ENCODE measurements around a stretch of chr11.

DNA sequence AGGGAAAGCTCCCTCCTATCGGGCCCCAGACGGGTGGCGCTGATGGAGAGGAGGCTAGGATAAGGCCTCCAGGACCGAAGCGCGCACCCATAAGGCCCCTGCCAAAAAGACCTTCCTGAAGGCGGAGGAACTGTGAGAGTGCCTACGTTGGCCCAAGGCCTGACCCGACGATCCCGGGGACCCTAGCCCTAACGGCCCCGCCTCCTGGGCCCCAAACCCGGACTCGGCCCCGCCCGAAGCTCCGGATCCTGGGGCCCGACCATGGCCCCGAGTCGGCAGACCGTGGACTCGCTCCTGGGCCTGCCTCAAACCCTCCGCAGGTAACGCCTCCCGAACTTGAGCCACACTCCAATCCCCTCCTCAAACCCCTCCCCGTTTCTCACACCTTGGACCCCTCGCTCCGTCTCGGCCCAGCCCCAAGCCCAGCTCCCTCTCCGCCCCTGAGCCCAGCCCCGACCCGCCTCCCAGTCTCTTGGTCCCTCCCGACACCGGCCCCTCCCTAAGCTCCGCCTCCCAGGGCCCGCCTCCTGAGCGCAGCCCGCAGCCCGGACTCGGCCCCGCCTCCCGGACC is 46.6 kb upstream of the DEFB108B start:
- RRBS: 4% methylated on average over 4 of the region's 43 CpGs

- RRBS: 3% methylated on average over 3 of the region's 30 CpGs
Observed at GRCh38 chr11:72041273-72042241, 38.8 kb downstream of the NUMA1 start.

GRCh38 chr11:72071896-72072723 is 8.2 kb downstream of the NUMA1 start:
- RRBS: no CpG with 5 or more reads among the region's 6 CpGs

DNA sequence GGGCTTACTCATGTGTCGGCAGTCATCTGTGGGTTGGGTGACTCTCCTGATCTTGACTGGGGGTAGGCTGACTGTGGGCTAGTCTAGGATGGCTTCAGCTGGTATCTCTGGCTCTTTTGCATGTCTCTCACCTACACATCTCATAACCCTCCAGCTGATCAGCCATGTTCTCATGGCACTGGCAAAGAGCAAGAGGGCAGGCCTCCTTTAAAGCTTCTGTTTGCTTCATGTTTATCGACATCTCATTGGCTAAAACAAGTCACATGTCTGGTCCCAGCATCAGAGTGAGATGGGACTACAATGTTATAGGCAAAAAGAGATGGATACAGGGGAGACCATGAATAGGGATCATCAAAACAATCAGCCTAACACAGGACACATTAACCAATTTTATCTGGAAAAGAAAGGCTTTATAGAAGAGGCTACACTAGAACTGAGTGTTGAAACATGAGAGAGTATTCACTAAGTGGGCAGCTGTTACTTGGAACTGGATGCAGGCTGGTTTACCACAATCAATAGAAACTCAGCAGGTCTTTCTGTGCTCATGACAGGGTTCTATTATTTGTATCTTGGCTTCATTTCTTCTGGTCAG is 5.2 kb downstream of the LRRC51 start:
- RRBS: no CpG with 5 or more reads among the region's 2 CpGs

GRCh38 chr11:72111561-72111900 is 964 bp downstream of the ANAPC15 start:
- RRBS: no CpG with 5 or more reads among the region's 2 CpGs

GRCh38 chr11:72162817-72163188 is 27.3 kb downstream of the FOLR3 start:
- RRBS: no CpG with 5 or more reads among the region's 6 CpGs

- RRBS: 75% methylated on average over 1 of the region's 7 CpGs
Observed at GRCh38 chr11:72233419-72233733, 8.8 kb downstream of the INPPL1 start.

- RRBS: no CpG with 5 or more reads among the region's 8 CpGs
Observed at GRCh38 chr11:72233860-72234614, 9.5 kb downstream of the INPPL1 start.

DNA sequence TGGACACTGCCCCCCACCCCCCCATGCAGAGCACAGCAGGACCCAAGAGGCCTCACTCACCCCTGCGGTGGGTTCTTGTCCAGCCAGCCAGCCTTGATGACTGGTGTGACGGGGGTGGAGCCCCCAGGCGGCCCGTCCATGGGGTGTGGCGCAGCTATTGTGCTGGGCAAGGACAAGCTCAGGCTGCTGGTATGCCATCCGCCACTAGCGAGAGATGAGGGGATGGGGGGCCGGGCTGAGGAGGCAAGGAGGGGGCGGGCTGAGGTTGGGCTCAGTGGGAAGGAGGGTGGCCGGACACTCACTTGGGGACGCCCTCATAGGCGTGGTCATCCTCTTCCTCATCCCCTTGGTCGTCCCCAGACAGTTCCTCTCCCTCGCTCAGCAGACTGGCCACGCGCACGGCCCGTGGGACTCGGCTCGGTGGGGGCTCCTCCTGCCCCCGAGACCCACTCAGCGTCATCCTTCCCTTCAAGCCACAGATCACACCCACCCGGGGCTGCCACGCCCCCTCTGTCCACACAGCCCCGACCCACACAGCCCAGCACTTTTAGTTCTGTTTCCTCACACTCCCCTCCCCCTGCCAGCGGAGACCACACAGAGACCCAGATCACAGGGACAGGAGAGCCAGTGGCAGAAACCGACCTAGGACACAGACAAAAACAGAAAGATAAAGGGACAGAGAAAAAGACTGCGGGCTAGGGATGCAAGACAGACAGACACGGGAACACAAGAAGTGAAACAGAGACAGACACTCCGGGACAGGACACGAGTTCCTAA is 38.1 kb upstream of the PDE2A start:
- RRBS: no CpG with 5 or more reads among the region's 31 CpGs

GRCh38 chr11:72778705-72779537 is 14.9 kb downstream of the STARD10 start:
- RRBS: no CpG with 5 or more reads among the region's 7 CpGs

DNA sequence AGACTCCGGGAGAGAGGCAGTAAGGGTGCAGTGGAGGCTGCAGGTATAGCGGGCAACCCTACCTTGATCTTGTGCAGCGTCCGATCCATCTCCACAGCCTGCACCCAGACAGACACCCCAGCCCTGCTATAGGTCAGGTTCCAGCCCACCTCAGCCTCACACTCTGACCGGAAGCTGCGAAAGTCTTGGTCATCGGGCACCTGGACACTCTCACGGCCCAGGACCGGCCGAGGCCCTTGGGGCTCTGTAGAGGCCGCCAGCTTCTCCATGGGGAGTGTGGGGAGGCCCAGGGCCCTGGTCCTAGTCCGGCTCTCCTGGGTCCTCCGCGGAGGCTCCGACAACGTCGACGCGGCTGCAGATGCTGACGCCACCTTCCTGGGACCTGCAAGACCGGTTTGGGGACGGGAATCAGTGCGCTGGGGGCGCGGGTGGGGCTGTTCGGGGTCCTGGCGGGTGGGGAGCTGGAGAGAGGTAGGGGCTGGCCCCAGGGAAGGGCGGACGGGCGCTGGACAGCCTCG is 12.9 kb downstream of the STARD10 start:
- RRBS: no CpG with 5 or more reads among the region's 31 CpGs

DNA sequence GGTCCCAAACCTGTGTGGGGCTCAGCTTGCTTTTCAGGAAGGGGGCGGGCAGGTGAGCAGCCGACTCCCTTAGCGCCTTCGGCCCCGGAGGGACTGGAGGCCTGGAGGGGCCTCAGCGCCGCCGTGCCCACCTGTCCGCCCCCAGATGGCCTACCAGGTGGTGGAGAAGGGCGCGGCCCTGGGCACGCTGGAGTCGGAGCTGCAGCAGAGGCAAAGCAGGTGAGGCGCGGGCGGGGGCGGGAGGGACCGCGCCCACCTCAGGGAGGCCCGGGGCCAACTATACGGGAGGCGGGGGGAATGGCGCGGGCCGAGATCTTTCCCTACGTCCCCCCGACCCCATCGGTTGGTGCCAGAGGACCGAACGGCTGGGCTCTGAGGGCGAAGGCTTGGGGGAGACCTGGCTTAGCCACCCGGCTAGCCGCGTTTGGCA is 7.3 kb downstream of the ATG16L2 start:
- RRBS: no CpG with 5 or more reads among the region's 34 CpGs

- RRBS: 88% methylated on average over 4 of the region's 21 CpGs
Observed at GRCh38 chr11:72827965-72829141, 14.1 kb downstream of the ATG16L2 start.

DNA sequence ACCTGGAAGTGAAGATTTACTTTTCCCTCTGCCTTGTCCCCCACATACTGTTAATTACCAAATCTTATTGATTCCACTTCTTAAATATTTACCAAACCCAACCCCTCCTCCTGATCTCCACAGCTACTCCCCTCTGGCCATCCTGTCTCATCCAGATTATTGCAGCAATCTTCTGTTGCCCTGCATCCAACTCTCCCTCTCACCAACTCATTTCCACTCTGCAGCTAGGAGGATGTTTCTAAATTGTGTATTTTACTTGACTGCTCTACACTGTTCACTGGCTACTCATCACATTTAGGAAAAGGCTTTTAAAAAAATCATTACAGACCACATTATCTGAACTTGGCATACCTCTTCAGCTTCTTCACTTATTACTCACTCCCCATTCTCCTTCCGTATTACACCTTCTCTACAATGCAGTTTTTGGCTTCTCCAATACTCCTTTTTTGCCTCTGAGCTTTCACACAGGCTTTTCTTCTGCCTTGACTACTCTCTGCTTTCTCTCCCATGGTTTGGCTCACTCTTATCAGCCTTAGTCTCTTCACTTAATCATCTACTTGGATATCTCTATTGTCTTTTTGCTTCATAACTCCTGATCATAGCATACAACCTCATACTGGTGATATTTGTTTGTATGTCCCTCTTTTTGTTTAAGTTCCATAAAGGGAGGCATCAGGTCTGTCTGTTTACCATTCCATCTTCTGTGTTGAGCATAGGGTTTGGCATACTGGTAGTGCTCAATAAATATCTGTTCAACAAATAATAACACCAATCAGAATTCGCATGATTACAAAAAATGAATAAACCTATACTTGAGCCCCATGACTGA is 118.1 kb downstream of the ATG16L2 start:
- RRBS: no CpG with 5 or more reads among the region's 2 CpGs

DNA sequence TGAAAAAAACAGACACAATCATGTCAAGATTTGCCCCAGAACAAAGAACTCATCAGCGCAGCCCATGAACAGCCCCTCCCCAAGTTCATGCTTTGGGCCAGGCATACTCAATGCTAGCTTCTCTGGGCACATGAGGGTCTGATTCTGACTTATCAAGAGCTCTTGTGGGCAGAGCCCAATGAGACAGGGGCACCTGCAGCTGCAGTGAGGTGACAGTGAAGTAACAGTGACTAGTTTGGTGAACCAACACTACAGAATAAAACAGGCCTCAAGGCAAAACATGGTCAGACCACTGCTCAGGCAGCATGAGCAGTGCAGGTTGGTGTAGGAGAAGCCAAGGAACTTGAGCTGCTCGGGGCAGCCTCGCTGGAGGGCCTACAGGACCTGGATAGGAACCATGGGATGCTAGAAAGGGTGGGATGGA is 10.3 kb upstream of the FCHSD2 start:
- RRBS: no CpG with 5 or more reads among the region's 3 CpGs

DNA sequence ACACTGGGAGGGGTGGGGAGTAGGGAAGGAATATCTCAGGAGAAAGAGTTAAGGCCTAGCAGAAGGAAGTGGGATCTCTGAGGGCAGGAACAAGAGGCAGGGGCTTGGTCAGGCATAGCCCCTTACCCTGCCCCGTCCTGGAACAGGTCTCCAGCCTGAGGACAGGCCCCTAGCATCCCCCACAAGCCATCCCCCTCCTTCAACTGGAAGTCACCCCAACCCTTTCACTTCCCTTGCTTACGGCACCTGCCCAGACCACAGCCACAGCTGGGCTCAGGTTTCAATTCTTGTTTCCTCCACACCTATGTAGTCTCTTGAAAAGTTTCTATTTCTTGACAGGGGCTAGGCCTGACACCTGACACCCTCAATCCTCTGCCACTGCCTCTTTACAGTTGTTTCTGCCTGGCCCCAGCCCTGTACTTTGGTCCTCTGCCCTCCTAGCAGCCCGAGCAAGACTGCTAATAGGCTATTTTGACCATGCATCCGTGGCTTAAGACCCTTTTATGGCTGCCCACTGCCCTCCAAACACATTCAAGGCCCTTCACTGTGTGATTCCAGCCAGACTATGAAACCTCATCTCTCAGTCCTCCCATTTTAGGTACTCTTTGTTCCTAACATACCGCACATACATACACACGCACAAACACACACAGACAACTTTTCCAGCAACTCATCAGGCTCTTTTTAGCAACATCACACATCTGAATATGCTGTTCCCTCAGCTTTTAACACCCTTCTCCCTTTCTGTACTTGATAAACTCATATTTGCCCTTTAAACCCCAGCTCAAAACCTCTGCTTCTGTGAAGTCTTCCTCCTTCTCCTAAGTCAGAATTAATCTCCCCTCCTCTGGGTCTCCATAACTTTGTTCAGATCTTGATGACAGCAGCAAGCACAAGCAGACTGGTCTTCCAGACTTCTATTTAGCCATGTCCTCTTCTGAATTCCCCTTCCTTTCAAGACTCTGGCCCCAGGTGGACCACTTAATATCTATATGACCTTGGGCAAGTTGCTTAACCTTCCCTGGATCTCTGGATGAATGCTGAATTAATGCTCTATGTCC is 11.0 kb upstream of the FCHSD2 start:
- RRBS: no CpG with 5 or more reads among the region's 6 CpGs

GRCh38 chr11:73154133-73154555 is 12.0 kb upstream of the FCHSD2 start:
- RRBS: no CpG with 5 or more reads among the region's 3 CpGs

DNA sequence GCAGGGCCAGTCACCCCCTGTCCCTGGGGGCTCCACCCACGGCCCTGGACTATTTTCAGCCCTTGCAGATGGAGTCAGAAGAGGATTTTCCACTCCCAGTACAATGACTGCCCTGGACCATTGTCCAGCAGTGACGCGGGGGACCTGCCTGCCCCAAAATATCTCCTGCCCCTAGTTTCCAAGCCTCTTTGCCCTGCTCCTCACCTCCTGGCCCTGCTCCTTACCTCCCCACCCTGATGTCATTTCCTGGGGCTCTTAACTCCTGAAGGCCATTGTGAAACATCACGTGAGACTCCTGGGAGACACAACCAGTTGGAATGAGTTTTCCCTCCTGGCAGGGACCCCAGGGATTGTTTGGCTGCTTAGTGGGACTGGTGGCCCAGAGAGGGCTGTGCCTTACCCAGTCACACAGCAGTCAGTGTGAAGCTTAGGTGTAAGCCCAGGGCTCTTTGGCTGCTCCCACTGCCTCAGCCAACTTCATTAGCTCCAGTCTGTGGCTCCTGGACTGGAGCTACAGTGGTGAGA is 22.2 kb downstream of the P2RY2 start:
- RRBS: no CpG with 5 or more reads among the region's 4 CpGs

DNA sequence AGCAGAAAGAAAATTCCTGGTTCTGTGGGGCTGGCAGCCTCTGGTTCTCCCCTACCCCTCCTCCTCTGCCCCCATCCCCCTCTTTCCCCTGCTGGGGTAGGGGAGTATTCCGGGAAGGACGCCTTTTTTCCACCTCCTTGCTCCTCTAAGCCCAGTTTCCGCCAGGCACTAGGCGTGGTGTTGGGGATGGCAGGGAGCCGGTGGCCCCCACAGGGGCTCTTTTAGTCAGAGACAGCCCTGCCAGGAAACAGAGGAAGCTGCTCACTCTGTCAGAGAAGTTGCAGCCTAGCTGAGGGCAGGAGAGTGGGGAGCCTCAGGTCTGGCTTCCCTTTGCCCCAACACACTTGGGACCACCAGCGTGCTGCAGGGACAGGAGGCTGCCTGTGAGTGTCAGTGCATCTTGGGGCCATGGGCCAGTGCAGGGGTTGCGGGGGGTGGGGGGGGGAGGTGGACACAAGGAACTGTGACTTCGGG is 15.5 kb upstream of the ARHGEF17 start:
- RRBS: 32% methylated on average over 4 of the region's 8 CpGs

DNA sequence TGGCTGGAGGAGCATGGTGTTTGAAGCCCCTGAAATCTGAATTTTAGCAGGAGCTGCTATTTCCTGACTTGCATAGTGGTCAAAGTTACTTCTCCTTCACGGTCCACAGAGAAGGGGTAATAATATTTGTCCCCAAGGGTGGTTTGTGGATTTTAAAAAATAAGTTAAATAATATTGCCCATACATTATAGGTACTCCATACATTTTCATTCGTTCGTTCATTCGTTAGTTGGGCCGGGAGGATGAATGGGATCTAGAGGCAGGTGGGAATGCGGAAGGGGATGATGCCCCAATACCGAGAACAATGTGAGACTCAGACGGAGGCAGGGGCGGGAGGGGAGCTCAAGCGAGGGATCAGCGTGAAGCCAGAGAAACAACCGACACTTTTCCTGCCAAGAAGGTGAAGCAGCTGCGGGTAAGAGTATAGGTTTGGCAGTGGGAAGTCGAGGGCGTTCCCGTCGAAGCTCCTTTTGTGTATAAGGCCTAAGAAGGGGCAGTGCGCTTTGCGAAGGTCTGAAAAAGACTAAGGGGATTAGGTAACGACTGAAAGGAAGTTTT is 1.2 kb upstream of the ARHGEF17 start:
- RRBS: no CpG with 5 or more reads among the region's 20 CpGs

All from Jurkat, Clone E6-1 (cell line).